ENCODE measurements around the genes N4BP2L1 and PDS5B.

- PRO-cap, result no peak
Measured at GRCh38 chr13:31073839-31074609, 87.7 kb downstream of the HSPH1 start.

DNA sequence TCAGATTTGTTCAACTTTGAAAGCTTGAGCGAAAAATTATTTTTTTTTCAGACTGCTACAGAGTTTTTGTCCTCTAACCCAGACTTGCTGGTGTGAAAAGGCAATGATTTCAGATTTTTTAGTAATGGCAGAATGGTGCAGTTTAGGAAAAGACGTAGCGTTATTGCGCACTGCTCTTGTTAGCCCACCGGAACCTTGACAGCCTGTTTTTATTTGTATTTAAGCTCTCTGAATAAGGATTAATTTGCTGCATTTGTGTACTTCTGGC lies 1.2 kb downstream of the B3GLCT start:
- PRO-cap, result no peak

GRCh38 chr13:31930845-31931441 lies 100.6 kb upstream of the FRY start:
- PRO-cap, result no peak

- PRO-cap, result no peak
Measured at GRCh38 chr13:31983580-31984084, 47.9 kb upstream of the FRY start.

DNA sequence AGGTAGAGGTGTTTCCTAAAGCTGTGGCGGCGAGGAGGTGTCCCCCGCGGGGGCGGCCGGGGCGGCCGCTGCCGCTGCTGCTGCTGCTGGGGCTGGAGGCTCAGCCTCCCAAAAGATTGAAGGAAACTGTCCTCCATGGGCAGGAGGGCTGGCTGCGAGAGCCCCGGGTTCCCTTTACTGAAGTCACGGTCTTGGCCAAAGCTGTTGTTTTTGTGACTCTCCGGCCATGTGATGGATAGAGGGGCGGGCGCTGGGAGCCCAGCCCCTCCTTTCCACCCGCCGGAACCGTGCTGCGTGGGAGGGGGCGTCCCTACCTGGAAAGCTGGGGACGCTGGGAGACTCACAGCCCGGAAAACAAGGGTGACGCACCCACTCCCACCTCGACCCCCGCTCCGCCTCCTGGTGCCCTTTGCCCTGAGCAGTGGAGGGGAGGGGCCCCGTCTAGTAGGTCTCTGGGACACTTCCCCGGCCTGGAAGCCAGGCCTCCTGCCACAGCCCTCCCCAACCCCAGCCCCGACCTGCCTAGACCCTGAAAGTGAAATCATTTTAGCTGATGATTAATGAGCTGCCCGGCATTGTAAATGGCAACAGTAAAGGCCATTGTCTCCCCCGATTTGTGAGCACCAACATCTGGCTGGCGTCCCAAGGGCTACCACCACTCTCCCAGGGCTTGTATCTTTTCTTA lies at the start of gene N4BP2L1:
TSS of gene N4BP2L1 (minus strand) at position 185 of the 685 bp plus-strand sequence.
- PRO-cap, result bidirectional peak, plus-strand start at position 421 of the sequence, minus-strand start at position 185 of the sequence

- PRO-cap, result bidirectional peak, plus-strand start at chr13:32428930, minus-strand start at chr13:32428868
Measured at GRCh38 chr13:32428739-32429570, 1.0 kb upstream of the N4BP2L1 start.

DNA sequence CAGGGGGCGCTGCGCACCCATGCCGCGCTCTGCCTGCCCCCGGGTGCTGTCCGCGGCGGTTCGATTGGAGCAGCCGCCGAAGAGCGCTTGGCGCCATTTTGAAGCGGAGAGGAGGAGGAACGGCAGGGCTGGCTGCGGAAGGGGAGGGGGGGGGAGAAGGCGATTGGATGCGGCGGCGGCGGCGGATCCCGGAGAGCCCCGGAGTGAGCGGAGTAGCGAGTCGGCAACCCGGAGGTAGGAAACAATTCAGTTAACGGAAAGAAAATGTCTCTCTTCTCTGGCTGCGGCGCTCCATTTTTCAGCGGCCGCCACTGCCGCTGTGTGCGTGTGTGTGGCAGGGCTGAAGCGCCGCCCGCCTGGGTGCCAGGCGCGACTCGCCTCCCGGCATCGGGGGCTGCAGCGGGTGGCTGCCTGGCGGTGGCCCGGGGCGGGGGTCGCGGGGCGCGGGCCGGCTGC lies at the start of gene PDS5B:
TSS of gene PDS5B (plus strand) at position 93 of the 456 bp plus-strand sequence.
- PRO-cap, result bidirectional peak, plus-strand start at position 96 of the sequence, minus-strand start outside the sequence

DNA sequence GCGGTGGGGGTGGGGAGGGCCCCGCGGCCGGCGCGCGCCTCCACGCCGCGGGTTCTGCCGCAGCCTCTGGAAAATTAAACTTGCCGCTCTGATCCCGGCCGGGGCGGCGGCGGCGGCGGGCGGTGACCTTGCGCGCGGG lies 433 bp downstream of the PDS5B start:
- PRO-cap, result no peak

DNA sequence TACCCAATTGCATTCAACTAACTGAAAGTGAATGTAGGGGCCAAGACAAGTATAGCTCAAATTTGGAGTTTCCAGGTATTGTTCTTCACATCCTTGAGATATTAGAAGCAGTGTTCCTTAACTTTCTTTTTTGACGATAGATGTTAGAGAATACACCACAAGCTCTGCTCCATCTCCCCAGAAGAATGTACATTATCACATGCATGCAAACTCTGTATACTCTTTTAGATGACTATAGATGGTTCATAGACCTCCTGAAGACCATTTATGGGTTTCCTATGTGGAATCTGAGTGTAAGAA lies 43.7 kb downstream of the PDS5B start:
- PRO-cap, result no peak

DNA sequence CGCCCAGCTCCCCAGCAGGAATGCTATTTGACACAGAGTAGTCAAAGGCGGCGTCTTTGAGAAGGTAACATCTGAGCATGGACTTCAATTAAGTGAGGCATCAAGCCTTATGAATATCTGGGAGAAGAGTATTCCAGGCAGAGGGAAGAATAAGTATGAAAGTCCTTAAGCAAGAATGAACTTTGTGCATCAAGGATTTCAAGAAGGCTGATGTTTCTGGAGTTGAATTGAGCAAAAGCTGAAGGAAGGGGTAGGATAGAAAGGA lies 194.1 kb downstream of the PDS5B start:
- PRO-cap, result no peak

DNA sequence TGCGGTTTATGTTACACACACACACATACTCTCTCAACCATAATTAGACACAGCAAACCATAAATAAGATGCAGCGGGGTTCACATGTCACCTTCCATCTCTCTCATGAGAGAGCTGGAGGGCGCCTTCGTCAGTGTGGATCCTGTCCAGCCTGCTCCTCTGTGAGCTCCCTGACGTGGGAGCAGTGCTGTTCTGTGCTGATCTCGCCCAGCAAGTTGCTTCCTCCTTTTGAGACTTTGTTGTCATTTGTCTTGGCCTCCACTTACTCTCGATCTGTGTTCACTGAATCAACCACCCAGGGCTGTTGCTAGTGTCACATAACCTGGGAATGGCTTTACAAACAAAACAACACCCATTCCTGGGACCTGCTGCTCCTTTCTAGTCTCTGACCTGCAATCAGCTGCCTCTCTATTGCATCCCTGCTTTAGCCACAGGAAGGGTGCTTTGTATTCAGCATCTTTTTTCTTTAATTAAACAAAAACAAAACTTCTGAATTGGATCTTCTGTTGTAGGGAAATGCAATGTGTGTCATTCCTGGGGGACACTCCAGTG lies 204.8 kb upstream of the KL start:
- PRO-cap, result no peak

DNA sequence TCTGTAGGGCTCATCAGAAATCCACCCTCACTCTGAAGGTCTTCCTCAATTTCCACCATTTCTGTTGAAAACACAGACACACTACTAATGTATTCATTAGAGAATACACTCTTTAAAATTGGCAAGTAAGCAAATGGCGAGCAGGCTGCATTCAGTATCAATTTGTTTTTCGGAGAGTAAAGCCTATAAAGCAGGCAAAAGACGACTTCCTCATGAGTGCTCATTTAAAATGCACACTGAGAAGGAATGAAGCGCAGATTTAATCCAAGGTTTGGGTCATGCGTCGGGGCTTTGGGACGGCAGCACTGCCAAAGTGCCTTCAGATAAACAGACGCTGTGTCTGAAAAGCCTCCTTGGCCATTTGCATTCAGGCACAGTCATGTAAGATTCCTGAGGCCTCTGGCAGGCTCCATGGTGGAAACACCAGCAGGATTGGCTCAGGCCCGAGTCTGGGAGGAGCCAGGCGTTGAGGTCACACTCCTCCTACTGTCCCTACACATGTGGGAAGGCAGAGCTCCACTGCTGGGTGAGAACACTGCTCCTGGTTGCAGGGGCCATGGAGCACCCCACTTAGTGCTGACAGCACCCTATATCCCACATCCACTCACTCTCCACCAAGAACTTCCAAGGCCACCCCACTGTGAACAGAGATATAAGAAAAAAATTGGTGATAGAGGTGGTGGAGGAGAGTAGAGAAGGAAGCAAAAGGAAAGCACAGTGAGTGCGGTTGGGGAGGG lies 113.4 kb upstream of the KL start:
- PRO-cap, result no peak

DNA sequence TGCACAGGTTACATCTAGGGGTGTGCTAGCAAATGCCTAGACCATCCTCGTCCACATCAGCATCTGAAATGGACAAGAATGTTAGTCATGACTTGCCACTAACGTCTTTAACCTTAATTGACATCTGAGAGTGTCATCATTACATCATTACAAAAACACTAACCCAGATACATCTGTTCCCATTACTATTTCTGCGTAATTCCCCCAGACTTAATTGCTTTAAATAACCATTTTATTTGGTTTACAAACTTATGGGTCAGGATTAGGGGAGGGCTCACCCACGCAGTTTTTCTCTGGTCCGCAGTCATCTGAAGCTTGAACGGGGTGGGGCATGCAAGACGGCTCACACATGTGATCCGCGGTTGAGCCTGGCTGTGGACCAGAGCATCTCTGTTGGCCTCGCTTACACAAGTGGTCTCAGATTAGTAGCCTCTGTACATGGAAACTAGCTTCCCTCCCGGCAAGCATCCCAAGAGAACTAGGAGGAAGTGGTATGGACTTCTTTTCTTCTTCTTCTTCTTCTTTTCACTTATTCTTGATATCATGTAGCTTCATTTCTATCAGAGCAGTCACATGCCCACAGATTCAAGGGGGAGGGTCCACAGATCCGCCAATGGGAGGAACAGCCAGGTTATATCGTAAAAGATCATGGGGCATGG lies 16.0 kb downstream of the KL start:
- PRO-cap, result no peak

- PRO-cap, result no peak
Measured at GRCh38 chr13:33090643-33091167, 74.5 kb downstream of the KL start.

DNA sequence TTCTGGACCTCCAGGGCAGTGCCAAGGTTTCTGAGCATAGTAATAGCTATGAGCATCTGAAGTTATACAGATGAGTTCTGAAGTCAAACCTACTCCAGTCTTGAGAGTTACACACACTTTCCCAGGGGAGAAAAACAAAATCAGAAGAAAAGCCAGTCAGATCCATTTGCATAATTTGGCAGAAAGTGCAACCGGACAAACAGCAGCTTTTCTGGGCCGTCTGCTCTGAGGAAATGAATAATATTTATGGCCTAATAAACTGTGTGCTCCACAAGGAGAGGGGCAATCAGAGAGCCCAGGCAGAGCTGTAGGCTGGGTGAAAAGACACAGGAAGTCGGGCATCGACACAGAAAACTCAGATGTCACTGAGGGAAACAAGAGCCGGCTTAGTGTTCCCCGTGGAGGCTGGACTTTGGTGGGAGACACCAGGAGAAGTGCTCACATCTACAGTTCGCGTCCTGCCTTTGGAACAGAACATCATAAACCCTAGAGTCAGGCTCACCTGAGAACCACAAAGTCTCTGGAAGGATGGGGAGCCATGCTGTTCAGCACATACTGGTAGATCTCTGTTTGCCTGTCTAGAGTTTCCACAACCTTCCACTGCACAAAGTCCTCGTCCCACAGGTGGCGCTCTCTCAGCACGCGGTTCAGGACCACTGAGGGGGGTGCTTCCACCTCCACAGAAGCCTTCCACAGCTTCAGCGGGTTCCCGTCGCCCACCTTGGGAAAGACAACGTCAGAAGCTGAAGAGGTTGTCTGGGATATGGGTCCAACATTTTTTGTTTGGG lies 93.3 kb downstream of the KL start:
- PRO-cap, result no peak

- PRO-cap, result no peak
Measured at GRCh38 chr13:33221241-33221965, 64.2 kb downstream of the STARD13 start.

DNA sequence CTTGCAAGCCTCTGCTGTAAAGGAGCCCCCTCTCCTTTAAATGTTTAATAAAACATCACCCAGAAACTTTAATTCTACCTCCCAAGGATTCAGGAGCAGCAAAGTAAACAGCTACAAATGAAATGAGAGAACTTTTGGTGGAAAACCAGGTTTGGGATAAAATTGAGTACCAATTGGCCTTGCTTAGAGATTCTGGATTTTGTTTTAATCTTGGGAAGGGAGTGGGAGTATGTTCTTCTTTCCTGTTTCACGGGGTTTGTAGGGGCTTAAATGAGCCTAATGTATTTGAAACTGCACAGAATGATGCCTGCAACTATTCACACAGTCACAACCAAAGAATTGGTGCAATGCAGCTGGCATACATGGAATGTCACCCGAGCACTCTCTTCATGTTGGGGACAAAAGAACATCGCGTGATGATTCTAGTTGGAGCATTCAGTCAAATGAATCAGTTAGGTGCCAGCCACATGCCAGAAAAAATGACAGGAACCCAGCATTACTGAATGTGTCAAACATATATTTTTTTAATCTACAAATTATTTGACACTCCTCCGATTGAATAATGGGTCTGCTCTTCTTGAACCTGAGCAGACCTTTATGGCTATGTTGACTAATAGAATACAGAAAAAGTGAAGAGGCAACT lies 22.1 kb downstream of the STARD13 start:
- PRO-cap, result bidirectional peak, plus-strand start at position 466 of the sequence, minus-strand start at position 258 of the sequence

DNA sequence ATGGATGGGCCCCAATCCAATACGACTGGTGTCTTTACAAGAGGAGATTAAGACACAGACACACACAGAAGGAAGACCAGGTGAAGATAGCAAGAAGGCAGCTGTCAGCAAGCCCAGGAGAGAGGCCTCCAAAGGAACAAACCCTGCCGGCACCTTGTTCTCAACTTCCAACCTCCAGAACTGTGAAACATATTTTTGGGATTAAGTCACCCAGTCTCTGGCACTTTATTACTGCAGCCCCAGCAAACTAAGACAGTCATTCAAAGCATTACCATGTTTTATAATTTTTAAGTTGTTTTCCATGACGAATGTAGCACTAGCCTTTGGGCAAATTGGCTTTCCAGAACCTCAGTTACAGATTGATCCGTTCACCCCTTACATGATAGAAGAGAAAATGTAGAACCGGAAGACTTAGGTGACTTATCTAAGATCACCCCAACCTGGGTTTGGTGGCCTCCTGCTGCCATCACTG lies 11.2 kb downstream of the STARD13 start:
- PRO-cap, result no peak

GRCh38 chr13:33494696-33495253 lies 209.2 kb upstream of the STARD13 start:
- PRO-cap, result no peak

DNA sequence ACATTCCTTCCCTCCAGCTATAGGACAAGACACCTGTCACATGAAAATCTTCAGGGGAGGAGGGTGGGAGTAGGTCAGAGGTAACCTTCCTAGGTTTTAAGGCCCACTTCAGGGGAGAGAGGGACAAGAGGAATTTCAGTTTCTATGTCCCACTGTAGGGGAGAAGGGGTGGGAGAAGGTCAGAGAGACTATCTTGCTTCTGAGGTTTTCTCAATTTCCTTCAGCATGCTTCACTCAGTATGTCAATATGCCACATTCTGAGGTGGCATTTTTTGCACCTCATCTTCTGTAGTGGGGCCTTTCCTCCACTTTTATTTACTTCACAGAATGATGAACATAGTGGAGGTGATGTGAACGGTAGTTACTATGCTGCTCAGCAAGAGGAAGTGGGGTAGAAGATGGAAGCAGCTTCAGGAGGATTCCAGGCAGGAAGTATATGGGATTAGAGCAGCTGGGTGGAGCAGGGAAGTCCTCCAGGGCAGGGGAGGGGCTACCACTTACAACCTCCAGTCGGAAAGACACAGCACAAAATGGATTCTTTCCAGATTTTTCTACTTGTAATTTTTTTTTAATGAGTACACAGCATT lies 73.0 kb upstream of the RFC3 start:
- PRO-cap, result no peak